ENCODE data around the gene IL15RA.

GRCh38 chr10:5977160-5978101 is at the start of gene IL15RA:
Gene IL15RA (minus strand): TSS chr10:5977543.
- PRO-cap: bidirectional peak, plus-strand start at chr10:5977675, minus-strand start at chr10:5977611; bidirectional peak, plus-strand start at chr10:5978011, minus-strand start at chr10:5978046
- RAMPAGE, long total RNA, 5 experiments: start-site peak on the minus strand in 5 of 5 experiments, at chr10:5977409-5978049 at its widest, 14 to 79 reads per replicate
- RRBS: 1% methylated on average over 64 of the region's 114 CpGs

DNA sequence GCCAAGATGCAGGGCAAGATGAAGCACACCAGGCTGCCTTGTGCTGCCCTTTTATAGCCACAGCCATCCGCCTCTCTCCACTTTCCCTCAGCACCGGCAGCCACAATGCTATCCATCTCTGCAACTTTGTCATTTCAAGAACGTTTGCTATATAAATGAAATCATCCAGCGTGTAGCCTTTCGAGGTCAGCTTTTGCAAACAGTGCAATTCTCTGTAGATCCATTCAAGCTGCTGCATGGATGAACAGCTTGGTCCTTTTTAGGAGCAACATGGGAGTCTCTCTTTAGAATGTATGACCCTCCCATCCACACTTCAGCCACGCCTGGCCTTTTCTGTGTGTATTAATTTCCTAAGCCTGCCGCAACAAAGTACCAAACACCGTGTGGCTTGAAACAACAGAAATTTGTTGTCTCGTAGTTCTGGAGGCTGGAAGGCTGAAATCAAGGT is 6.5 kb upstream of the IL15RA start:
- PRO-cap: unidirectional peak, minus-strand start at position 128 of the sequence
- RAMPAGE, long total RNA, 5 experiments: no peak in any of the 5 experiments
- RRBS: no CpG with 5 or more reads among the region's 9 CpGs

GRCh38 chr10:6022349-6023064 is 39.7 kb downstream of the IL2RA start:
- PRO-cap: no peak
- RAMPAGE, long total RNA, 5 experiments: no peak in any of the 5 experiments
- RRBS: no CpG with 5 or more reads among the region's 7 CpGs

GRCh38 chr10:6104620-6105266 is 15.9 kb downstream of the RBM17 start:
- PRO-cap: no peak
- RAMPAGE, long total RNA, 5 experiments: start-site peak on the plus strand in 4 of 5 experiments, at chr10:6104936-6105009 at its widest, 18 to 61 reads per replicate
- RRBS: no CpG with 5 or more reads among the region's 10 CpGs

DNA sequence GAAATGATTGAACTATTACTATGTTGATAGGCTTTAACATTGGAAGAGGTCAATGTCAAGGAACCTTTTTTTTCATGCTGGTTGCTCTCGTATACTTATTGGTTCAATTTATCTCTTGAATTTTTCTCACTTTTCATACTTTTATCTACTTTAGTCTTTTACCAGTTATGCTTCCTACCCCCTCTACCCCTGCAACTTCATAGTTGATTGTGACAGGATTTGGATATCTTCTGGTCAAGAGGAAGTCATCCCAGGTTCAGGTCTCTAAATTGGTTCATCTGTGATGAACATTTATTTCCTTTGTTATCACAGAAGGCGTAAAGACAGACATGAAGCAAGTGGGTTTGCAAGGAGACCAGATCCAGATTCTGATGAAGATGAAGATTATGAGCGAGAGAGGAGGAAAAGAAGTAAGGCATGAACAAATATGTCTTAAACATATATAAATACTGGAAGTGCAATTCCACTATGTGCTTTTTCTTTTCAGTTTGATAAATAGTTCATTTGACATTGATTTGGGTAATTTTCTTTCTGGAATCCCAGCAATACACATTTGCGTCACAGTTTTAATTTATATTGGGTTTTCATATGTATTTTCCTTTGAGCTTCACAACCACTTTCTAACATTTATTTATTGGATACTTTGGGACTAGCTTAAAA is 17.1 kb downstream of the RBM17 start:
- PRO-cap: no peak
- RAMPAGE, long total RNA, 5 experiments: start-site peak on the plus strand in 2 of 5 experiments, centred at positions 224 to 337 of the sequence, 6 to 12 reads per replicate
- RRBS: no CpG with 5 or more reads among the region's 4 CpGs

- PRO-cap: no peak
- RAMPAGE, long total RNA, 5 experiments: start-site peak on the plus strand in 4 of 5 experiments, at chr10:6112219-6112478 at its widest, 8 to 60 reads per replicate
- RRBS: no CpG with 5 or more reads among the region's 12 CpGs
These were observed 23.3 kb downstream of the RBM17 start for GRCh38 chr10:6112181-6112542.

GRCh38 chr10:6112787-6113206 is 24.0 kb downstream of the RBM17 start:
- PRO-cap: no peak
- RAMPAGE, long total RNA, 5 experiments: start-site peak on the plus strand in 1 of 5 experiments, at chr10:6112897-6113200 at its widest, 11 reads per replicate
- RRBS: no CpG with 5 or more reads among the region's 7 CpGs

- PRO-cap: unidirectional peak, minus-strand start at chr10:6140614
- RAMPAGE, long total RNA, 5 experiments: no peak in any of the 5 experiments
- RRBS: no CpG with 5 or more reads among the region's 13 CpGs
These were observed 51.7 kb downstream of the RBM17 start for GRCh38 chr10:6140485-6140969.

- PRO-cap: no peak
- RAMPAGE, long total RNA, 5 experiments: no peak in any of the 5 experiments
- RRBS: no CpG with 5 or more reads among the region's 7 CpGs
These were observed 39.8 kb upstream of the PFKFB3 start for GRCh38 chr10:6162932-6163333.

DNA sequence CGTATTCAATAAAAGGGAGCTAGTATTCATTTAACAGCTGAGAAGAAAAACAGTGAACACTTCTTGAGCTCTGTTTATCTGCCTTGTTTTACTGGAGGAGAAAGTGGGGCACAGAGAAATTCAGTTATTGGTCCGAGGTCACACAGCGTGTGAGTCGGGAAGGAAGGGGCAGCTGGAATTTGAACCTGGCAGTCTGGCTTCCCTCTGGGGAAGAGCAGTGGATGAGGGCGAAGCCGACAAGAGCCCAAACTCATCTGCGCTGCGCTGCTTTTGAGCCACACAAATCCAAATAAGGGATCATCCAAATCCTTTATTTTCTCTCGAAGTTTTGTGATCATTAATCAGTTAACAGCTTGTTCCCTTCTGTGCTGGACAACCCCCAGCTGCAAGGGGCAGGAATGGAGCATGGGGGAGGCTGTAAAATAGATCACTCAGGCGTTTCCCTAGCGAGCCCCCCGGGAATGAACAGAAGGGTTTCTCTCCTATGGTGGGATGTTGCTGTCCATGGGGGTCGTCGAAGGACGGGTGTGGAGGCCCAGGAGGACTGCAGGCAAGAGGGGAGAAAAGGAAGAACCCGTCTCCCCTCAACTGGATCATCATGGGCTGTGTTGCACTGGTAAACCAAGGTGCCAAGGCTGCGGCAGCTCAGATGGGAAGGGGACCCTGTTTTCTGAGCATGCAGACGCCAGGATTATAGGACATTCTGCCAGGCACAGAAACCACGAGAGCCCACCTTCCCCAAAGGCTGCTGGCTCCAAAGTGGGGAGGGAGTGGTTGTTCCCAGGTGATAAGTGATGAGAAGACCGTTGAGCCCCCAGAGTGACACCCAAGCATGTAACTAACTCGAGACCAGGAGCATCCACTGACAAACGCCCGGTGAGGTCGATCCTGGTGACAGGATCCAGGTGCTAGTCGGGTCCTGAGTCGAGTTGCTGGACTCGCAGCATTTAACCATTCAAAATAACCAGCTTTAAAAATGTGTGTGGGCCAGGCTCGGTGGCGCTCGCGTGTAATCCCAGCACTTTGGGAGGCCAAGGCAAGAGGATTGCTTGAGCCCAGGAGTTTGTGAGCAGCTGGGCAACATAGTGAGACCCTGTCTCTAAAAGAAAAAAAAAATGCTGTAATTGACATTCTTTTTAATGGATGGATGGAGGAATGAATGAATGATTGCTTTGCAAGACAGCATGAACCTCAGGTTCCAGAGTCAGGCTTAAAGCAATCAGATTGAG is 23.2 kb upstream of the PFKFB3 start:
- PRO-cap: no peak
- RAMPAGE, long total RNA, 5 experiments: start-site peak on the plus strand in 1 of 5 experiments, centred at position 1,012 of the sequence, 7 reads per replicate
- RRBS: no CpG with 5 or more reads among the region's 31 CpGs

- PRO-cap: bidirectional peak, plus-strand start at chr10:6201812, minus-strand start at chr10:6201637
- RAMPAGE, long total RNA, 5 experiments: no peak in any of the 5 experiments
- RRBS: 1% methylated on average over 21 of the region's 68 CpGs
These were observed 1.2 kb upstream of the PFKFB3 start for GRCh38 chr10:6201407-6202135.

GRCh38 chr10:6226144-6226976 is 23.6 kb downstream of the PFKFB3 start:
- PRO-cap: no peak
- RAMPAGE, long total RNA, 5 experiments: no peak in any of the 5 experiments
- RRBS: 93% methylated on average over 4 of the region's 39 CpGs

DNA sequence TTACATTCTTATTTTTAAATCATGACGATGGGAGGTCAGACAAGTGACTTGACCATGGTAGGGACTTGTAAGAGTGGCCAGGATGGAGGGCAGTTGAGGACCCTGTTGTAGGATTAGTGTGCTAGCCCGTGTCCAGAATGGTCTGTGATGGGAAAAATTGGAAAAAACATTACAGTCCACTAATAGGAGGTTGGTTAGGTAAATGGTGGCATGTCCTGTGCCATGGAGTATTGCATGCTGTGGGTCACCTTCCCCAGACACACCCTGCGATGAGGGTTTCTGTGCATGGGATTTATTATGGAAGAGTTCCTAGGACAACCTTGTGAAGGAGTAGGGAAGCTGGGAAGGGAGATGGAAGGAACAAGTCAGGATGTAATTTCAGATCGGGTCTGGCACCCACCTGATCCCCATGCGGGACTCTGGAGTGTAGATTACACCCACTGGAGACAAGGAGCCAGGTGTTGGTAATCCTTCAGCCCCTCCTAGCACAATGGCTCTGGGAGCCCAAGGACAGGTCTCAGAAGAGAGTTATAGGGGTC is 54.8 kb downstream of the PFKFB3 start:
- PRO-cap: no peak
- RAMPAGE, long total RNA, 5 experiments: start-site peak on the plus strand in 1 of 5 experiments, centred at position 241 of the sequence, 18 reads per replicate
- RRBS: no CpG with 5 or more reads among the region's 5 CpGs

- PRO-cap: no peak
- RAMPAGE, long total RNA, 5 experiments: no peak in any of the 5 experiments
- RRBS: no CpG with 5 or more reads among the region's 4 CpGs
These were observed 99.0 kb downstream of the PFKFB3 start for GRCh38 chr10:6301713-6302065.

DNA sequence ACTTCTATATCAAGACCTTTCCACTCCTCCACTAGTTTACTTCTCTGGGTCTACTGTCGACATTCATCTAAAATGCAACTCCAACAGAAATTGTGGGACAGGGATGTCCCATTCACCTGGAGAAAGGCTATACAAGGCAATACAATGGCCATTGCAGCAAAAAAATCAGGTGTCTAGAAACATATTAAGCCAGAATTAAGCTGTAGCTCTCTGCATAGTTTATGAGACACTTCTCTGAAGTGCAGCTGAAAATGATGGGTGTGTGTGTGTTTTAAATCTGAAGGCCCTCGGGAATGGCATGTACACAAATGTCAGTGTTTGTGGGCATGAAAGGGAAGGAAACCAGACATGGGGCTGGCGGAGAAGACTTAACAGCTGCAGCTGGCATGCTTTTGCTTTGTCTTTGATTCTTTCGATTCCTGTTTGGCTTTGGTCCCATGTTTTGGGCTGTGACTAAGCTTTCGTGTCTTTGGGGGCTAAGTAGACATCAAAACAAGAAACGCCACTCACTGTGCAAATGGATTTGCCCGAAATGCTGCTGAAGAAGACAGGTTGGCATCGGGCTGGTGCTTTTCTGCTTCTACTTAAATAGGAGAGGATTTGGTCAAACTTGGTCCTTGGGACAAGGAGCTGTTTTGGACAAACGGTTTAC is 179.3 kb downstream of the PFKFB3 start:
- PRO-cap: no peak
- RAMPAGE, long total RNA, 5 experiments: no peak in any of the 5 experiments
- RRBS: no CpG with 5 or more reads among the region's 9 CpGs

DNA sequence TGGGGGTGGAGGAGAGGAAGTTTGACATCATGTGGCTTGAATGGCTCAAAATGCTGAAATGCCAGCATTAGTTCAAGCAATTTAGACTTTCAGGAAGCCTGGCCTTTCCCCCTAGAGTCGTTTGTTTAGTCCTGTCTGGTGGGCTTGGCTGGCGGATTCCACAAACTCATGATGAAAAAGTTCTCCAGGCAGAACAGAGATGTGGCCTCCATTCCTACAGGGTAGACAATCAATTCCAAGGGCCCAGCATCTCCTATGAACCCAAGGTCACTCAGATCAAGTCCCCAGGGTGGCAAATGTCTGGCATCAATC is 180.5 kb downstream of the PRKCQ start:
- PRO-cap: no peak
- RAMPAGE, long total RNA, 5 experiments: no peak in any of the 5 experiments
- RRBS: no CpG with 5 or more reads among the region's 2 CpGs

GRCh38 chr10:6492186-6492686 is 87.8 kb downstream of the PRKCQ start:
- PRO-cap: unidirectional peak, plus-strand start at chr10:6492482
- RAMPAGE, long total RNA, 5 experiments: no peak in any of the 5 experiments
- RRBS: no CpG with 5 or more reads among the region's 8 CpGs

DNA sequence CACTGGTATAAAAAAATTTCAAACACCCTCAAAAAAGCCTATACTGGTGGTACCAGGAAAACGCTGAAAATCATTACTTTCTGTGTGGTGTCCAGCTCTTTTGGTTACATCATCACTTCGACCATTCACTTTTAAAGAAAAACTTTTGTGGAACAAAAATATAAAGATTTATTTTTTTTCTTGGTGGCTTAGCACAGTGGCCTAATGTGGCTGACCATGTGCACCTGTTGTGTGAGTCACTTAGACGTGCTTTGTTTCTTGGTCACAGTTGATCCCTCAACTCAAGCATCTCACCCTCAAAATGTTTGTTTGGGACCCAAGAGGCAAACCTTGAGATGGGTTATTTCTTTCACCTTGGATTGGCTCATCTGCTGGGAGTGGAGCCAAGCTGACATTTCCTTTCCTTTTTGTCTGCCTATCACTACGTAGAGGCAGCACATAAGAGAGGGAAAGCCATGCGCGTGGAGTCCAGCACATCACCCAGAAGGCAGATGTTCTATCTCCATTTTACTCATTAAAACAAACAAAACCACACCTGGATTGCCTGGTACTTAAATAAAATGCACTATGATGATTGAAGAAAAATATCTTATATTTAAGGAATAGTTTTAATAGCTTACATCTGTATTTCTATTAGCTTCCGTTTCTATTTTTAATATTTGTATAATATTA is 6.4 kb upstream of the PRKCQ start:
- PRO-cap: no peak
- RAMPAGE, long total RNA, 5 experiments: no peak in any of the 5 experiments
- RRBS: no CpG with 5 or more reads among the region's 7 CpGs

DNA sequence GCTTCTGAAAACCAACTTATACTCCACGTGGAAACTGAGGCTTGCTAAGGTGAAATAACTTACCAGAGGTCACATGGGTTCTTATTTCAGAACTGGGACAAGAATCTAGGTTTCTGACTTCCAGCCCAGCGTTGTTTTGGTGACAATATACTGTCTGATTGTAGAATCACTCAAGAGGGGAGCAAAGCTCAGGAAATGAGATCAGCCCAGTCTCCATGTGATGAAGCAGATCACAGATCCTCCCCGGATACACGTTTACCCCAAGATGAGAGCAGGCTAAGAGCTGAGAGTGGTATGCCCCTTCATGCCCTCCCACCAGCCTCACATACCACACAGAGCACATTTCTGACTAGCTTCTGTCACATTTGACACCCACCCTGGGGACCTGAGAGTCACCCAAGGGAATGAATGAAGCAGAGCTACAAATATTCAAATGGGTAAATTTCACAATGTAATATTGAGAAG is 27.1 kb upstream of the PRKCQ start:
- PRO-cap: no peak
- RAMPAGE, long total RNA, 5 experiments: no peak in any of the 5 experiments
- RRBS: no CpG with 5 or more reads among the region's 4 CpGs

DNA sequence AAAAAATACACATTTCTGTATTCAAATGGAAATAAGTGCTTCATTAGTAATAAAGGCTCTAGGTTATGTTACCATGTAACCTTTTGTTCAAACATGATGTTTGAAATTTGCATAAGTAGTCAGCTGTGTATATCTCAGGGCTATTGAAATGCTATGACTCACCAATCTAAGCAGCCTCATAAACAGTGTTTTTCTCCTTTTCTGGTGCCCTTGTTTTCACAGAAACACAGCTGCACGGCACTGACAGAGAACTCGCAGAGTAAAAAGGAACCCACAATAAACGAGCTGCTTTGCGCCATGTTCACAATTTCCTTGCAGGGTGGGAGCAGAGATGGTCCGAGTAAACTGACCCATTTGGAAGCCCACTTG is 176.0 kb upstream of the PRKCQ start:
- PRO-cap: no peak
- RAMPAGE, long total RNA, 5 experiments: no peak in any of the 5 experiments
- RRBS: no CpG with 5 or more reads among the region's 5 CpGs